ENCODE results near the gene MSN.

GRCh38 chrX:62964157-62964383 lies 387.1 kb downstream of the SPIN4 start:
- RRBS, result no CpG with 5 or more reads among the region's 2 CpGs

DNA sequence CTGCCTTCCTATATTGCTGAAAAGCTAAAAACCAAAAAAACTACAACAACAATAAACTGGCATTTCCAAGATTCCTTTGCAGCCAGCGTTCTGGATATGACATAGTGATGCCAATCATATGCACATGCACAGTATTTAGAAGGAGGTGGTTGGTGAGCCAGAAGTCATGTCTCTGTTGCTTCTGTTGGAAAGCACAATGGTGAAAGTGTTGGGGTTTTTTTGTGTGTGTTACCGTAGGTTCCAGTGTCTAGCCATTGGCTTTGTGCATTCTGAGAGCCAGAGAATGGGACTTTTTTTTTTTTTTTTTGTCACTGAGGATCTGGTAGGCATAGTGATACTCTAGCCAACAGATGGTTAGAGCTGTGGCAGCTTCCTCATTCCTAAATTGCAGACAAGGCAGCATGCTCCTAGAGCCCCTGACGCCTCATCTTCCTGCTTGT lies 27.2 kb downstream of the ARHGEF9 start:
- RRBS, result no CpG with 5 or more reads among the region's 3 CpGs

GRCh38 chrX:64224829-64225132 lies 5.6 kb downstream of the ASB12 start:
- RRBS, result no CpG with 5 or more reads among the region's 8 CpGs

DNA sequence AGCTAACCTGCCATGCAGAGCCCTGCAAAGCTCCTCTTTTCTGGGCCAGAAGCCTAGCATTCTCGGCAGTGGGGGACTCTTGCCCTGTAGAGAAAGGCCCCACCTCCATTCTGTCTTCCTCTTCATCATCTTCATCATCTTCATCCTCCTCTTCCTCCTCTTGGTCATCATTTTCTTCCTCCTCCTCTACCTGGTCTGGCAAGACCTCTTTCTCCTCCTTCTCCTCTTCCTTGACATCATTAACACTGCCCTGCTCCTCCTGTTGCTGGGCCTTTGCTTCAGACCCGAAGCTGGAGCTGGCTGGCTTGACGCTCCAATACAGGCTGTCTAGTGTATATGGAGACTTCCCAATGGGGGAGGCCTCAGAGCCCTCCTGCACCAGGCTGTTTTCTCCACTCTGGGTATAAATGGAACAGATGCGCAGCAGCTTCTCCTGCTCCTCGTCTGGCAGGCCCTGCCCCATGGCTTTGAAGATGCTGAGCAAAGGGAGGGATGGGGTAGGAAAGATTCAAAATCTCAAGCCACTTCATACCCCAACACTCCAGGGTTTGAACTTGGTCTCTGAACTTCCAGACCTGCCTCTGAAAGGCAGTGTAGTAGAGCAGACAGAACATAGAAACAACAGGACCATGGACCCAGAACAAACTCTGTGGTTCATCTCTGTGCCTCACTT lies 16.5 kb downstream of the LAS1L start:
- RRBS, result no CpG with 5 or more reads among the region's 5 CpGs

- RRBS, result no CpG with 5 or more reads among the region's 13 CpGs
These were observed 47.3 kb upstream of the LAS1L start for GRCh38 chrX:65581787-65582471.

DNA sequence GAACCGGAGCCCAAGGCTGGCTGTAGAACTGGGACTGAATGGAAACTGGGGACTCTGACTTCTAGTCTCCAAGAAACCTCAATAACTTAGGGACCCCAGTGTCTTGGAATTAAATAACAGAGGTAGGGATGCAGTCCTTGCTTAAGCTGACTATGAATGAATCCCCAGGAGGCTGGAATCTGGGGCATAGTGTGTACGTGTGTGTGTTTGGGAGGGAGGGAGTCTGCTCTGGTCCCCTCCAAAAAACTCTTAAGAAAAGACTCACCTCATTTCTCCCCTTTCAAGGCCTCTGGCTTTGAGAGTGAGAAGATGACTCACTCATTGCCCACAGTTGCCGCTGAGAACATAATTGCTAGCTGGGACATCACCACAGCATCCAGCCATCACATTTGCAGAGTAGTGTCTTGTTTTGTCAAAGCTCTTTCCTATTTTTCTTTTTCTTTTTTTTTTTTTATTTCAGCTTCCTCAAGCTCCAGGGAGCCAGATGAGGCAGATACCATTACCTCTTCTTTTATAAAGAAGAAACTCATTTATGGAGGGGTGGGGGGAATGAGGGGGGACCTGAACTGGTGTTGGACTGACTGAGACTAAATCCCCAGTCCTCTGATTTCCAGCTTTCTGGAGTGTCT lies 61.7 kb upstream of the LAS1L start:
- RRBS, result no CpG with 5 or more reads among the region's 3 CpGs

GRCh38 chrX:65619892-65620612 lies 47.4 kb upstream of the MSN start:
- RRBS, result no CpG with 5 or more reads among the region's 34 CpGs

DNA sequence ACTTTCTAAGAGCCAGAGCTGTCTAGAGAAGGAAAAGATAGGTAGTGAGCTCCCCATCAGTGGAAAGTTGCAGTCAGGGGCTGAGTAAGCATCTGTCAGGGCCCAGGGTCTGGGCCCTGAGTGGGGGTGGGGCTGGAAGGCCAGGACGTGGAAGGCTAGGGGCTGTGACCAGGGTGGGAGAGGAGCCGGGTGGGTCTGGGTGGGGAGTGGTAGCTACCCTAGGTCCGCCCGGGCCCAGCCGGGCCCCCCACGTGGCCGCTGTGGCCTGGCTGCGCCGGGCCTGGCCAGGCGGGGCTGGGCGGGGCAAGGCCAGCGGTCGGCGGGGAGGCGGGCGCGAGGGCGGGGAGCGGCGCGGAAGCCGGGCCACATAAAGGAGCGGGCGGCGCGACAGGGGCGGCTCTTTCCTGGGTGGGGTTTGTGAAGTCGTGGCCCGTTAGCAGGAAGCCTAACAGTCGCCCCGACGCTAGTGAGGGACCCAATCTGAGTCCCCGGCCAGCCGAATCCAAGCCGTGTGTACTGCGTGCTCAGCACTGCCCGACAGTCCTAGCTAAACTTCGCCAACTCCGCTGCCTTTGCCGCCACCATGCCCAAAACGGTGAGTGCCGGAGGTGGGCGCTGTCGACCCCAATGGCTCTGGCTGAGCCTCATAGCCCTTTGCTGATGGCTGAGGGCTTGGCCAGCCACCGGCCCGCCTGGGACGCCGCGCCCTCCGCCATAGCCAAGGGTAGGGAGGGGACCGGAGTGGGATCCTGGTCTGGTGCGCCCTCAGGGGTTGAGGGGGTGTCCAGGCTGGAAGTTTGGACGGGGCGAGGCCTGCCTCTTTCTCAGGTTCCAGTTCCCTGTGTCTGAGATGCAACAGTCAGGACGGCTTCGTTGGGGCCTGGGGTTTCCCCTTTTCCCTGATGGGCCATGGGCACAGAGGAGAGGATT lies at the start of gene MSN:
TSS of gene MSN (plus strand) at position 396 of the 930 bp plus-strand sequence.
- RRBS, result 2% methylated on average over 21 of the region's 56 CpGs

DNA sequence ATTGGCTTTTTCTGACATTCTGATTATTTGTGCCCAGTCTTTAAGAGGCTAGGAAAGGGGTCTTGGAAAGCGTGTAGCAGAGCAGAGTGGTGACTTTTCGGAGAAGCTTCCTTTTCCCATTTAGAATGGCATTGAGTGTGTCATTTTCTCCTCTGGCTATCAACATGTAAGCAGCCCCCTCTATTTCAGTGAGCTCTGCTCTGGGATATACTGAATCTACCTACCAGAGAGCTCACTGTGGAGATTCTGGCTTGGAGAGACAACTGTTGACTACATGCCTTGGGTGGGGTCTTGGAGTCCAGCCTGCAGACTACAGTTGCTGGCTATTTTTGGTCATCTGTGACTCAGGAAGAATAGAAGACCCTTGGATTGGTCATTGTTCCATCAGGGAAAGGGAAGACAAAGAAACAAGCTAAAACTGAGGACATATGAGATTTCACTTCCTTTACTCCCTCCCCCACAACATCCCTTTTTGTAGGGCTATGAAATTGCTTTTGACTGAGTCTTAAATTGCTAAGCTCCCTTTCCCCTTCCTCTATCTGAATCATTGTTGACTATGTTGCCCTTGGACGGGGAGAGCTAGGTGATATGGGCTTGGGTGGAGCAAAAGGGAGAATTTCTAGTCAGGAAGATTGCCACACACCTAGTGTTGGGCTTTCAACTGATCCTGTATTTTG lies 11.5 kb downstream of the MSN start:
- RRBS, result no CpG with 5 or more reads among the region's 3 CpGs

GRCh38 chrX:65750523-65751159 lies 83.2 kb downstream of the MSN start:
- RRBS, result no CpG with 5 or more reads among the region's 3 CpGs

GRCh38 chrX:66016649-66017490 lies 23.0 kb downstream of the VSIG4 start:
- RRBS, result no CpG with 5 or more reads among the region's 1 CpG

- RRBS, result no CpG with 5 or more reads among the region's 16 CpGs
These were observed 3.0 kb downstream of the AR start for GRCh38 chrX:67546757-67547353.

DNA sequence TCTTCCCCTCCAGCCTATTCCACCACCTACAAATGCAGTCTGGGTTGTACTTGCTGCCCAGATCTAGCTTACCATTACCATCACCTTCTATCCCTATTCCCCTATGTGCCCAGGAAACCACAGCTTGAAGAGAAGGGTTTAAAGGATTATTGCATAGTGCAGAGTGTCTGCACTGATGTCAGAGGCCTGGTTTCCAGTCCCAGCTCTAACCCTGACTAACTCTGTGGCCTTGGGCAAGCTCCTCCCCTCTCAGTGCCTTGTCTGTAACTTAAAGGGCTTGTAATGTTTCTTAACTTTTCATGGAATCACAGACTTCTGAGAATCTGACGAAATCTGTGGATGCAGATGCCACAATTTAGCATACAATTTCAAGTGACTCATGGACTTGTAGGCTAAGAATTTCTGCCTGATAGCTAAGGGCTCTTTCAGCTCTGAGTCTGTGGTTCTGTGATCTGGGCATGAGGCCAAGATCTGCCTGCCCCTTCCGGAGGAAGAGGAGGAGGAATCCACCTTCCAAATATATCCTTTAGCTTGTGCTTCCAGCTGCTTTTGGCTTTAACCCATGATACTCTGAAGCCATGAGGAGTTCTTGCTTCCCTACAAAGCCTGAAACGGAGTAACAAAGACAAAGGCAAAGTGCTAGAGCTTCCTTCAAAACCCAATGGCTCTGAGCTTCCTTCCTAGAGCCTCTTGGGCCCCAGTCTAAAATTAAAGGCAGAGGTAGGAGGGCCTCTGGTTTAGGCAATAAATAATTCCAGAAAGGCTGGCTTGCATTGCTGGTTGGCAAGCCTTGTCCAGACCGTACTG lies 236.9 kb downstream of the AR start:
- RRBS, result no CpG with 5 or more reads among the region's 4 CpGs

- RRBS, result no CpG with 5 or more reads among the region's 4 CpGs
These were observed 354.0 kb downstream of the OPHN1 start for GRCh38 chrX:68079062-68079849.

DNA sequence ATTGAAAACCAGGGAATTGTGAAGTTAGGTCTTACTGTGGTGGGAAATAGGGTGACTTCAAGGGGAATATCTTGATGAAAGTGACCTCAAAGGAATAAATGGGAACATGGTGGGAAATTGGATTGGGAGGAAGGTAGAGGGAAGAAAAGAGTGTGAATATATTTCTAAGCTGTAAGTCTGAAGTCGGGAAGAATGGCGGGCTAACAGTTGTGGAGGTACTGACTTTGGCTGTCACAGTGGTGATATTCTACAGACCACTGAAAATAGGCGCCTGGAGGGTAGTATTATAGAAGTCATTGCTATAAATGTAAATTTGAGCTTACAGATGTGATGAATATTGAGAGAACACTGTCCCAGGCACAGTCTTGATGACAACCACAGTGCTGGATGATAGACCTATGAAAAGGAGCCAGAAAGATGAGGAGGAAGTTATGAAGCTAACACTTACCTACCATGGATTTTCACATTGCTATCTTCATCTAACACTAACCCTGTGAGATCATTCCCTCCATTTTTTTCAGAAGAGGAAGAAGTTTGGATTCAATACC lies 39.9 kb downstream of the YIPF6 start:
- RRBS, result no CpG with 5 or more reads among the region's 3 CpGs

DNA sequence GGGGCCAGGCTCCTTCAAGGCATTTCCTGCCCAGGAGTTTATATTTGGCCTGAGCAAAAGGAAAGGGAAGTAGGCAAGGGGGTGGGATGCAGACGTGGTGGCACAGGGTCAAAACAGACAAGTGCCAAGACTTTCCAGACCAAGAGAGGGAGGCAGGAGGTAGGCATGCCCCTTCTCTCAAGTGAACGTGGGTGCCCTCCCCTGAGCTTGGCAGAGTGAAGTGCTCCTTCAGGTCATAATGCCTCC lies 56.1 kb downstream of the STARD8 start:
- RRBS, result no CpG with 5 or more reads among the region's 2 CpGs

DNA sequence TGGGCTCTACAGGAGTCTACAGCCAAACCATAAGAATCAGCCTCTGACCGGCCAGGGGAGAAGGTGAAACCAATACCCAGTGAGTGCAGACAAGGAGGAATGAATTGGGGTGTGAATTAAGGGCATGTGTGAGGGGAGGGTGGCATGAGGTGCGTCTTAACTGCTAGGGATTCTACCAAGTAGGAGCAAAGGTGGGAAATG lies 43.0 kb downstream of the EFNB1 start:
- RRBS, result no CpG with 5 or more reads among the region's 2 CpGs

DNA sequence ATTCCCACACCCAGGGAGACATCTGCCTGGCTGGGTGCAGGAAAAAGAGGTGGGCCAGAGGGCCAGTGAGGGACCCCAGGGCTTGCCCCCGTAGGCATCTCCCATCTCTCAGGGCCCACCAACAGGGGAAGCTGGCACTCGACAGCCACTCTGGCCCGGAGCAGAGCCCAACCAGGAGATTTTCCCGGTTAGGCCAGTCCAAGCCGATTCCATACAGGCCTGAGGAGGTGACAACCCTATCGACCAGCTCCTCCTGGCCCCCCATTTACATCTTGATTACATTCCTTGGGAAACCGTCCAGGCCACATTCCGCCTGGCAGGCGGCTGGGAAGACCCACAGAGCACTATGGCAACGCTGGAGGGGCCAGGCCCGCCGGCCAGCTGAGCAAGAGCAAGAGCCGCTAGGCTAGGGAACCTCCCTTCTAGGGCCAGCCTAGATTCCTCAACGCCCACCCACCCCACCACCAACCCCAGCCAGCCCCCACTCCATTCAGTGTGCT lies 161.1 kb downstream of the EFNB1 start:
- RRBS, result no CpG with 5 or more reads among the region's 14 CpGs

DNA sequence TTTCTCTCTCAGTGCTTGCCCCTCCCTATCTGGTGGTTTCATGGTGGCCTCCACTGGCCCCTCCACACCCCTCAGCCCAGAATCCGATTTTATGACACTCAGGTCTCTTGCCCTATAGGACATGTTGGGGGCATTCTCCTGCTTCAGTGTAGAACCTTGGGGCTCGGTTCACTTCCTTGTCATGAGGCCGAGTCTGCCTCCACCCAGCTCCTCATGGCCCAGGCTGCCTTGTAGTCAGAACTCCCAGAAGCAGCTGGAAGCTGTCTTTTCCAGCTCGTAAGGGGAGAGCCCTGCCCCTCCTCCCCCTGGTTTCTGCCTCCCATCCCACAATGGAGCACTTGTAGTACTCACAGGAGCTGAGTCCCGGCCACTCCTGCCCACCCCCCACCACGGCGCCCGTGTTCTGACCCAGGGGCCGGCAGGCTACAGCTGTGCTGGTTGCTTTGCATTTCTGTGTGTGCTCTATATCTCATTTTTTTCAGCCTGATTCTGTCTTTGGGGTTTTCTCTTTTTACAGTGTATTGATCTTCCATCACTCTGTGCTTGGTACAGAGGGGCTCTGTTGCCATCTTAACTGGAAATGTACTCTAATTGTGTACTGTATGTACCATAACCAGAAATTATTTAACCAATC lies 24.7 kb upstream of the PJA1 start:
- RRBS, result no CpG with 5 or more reads among the region's 9 CpGs

DNA sequence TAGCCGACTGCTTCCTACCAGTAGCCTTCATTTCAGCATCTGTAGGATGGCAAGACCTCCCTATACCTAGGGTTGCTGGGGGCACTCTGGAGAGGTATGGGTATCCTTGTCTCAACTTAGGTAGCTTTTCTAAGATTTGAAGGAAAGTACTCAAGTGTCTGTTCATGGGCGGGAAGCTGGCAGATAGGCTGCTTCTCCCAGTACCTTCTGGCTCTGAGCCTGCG lies 96.8 kb upstream of the PJA1 start:
- RRBS, result no CpG with 5 or more reads among the region's 3 CpGs